Epithelial cell of esophagus (primary cell): ENCODE measurements around a stretch of chr21.

DNA sequence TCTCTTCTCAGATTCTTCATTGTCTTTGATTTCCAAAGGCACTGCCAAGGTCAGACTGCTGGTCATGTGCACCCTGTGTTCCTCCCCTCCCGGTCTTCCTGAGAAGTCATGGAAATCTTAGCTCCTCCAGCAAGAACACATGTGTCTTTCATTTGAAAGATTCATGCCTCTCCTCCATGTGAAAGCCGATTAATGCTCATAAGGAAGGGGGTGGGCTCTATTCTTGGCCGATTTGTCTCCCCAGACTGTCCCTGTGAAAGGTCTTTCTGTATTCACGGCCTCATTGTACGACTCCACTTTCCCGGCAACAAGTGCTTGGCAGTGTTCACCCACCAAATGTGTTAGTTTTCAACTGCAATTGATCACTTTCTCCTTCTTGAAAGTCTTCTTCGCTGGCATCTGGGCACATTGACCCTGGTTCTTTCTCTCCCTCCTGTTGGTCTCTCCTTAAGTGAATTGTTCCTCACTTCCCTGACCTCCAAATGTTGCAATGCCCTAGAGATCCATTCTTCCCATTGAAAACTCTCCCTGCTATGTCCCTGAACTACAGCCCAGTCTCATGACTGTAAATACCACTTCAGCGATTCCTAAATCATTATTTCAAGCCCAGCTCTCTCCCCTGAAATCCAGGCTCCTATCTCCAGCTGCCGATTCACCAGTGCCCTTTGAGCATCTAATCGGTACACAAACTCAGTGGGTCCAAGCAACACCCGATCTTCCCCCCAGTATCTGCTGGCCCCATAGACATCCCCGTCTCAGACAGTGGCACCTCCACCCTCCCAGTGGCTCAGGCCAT, 25.5 kb downstream of the MX2 start:
- RRBS: no CpG with 5 or more reads among the region's 12 CpGs

DNA sequence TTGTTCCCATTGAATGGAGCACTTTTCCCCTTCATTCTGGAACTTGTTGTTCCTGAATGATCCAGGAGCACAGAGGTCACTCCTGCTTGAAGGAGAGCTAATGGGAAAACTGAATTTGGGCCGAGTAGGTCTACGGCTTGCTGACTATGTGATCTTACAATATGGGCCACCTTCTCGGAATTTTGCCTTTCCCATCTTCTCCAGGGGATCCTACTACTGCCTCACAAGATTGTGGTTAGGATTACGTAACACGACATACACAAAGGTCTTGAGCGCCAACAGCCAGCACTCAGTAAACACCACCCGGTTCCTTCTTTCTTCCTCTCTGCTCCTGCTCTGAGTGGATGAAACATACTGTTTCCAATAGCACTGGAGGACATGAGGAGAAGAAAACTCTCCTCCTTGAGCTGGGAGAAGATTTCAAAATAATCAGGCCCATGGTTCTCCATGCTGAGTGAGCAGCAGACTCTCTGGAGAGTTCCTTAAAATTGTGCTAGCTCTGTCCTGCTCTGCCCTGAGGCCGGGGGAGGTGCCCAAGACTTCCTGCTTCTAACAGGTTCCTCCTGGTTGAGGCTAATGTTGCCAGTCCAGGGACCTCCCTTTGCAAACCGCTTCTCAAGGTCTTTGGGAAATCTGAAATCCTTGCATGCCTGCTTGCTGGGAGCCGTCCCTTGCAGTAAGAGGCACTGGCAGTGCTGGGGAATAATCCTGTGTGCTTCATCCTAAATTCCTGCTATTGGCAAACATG, 29.5 kb upstream of the MX1 start:
- RRBS: no CpG with 5 or more reads among the region's 10 CpGs

DNA sequence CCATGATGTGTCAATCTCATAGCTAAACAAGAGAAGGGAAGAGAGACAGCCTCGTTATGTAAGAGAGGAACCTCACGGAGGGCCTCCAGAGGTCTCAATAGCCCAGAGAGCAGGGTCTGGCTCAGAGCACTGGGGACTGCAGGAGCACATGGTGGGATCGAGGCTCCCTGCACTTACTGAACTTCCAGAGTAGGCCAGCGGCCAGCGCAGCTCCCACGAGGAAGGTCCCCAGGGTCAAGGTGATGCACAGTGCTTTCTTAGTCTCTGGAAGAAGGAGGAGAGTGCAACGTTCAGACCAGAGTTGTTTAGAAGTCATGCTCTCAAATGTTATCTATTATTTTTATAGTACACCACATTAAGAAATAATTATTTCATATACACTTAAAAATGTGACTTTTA, 18.6 kb downstream of the TMPRSS2 start:
- RRBS: no CpG with 5 or more reads among the region's 7 CpGs

- RRBS: no CpG with 5 or more reads among the region's 5 CpGs
Measured at GRCh38 chr21:41499808-41500159, 8.2 kb downstream of the TMPRSS2 start.

- RRBS: 2% methylated on average over 9 of the region's 35 CpGs
Measured at GRCh38 chr21:41506958-41507418, 970 bp downstream of the TMPRSS2 start.

DNA sequence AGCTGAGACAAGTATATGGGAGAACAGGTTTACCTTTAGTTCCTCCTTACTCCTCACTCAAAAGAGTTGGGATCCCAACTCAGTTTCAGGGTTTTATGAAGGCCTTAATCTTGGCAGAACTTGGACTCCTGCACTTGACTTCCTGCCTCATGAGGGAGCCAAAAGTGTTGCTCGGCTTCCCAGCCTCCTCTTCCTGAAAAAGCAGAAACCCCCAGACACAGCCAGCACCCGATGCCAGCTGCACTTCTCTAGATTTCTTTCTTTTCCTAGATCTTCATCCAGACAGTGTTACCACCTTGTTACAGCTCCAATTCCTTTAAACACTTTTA, 70.8 kb upstream of the TMPRSS2 start:
- RRBS: no CpG with 5 or more reads among the region's 2 CpGs

- RRBS: no CpG with 5 or more reads among the region's 16 CpGs
Measured at GRCh38 chr21:41612779-41613410, 104.9 kb upstream of the TMPRSS2 start.

DNA sequence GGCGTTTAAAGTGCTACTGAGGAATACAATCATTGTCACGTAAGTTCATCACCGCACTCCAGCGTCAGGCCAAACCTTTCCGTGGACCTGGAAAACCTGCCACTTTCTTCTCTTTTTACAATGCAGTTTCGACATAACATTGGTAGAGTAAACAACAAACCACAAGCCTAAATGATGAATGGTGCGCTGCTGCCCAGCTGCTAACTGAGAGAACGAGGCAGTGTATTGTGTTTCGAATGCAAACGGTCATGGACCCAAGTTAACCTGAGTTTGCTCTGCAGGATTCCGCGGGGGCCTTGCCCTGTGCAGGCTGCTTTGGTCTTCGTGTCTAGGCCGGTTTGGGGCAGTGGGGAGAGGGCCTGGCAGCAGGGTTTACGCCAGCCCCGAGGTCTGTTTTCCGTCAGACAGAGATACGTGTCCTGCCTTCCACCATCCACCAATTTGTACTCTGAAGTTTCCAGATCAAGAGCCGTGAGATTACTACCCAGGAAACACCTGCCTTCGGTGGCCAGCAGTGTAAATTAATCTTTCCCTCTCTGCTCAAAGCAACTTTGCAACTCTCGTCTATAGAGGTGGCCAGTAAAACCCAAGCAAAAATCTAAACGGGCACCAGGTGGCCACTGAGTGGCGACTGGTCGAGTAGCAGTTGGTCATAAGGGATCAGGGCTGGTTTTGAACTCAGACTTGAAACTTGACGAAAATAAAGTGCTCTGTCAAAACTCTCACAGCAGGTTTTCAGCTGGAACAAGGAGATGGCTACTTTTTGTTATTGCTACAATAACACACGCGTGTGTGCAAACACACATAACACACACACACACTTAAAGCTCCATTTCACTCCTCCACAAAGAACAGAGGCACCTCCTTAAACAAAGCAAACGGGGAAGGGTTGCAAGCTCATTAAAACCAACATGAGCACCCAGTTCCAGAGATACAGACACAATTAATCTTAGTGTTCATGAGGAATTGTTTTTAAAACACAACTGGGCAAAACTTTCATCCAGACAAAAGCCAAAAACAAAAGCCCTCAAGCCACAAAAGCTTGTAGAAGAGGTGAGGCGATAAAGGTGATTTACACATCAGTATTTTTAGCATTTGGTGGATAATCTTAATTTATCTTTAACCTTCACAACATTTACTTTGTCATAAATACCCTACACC, 6.5 kb upstream of the PRDM15 start:
- RRBS: no CpG with 5 or more reads among the region's 29 CpGs

GRCh38 chr21:41888290-41889593, 9.6 kb upstream of the PRDM15 start:
- RRBS: 78% methylated on average over 3 of the region's 23 CpGs

DNA sequence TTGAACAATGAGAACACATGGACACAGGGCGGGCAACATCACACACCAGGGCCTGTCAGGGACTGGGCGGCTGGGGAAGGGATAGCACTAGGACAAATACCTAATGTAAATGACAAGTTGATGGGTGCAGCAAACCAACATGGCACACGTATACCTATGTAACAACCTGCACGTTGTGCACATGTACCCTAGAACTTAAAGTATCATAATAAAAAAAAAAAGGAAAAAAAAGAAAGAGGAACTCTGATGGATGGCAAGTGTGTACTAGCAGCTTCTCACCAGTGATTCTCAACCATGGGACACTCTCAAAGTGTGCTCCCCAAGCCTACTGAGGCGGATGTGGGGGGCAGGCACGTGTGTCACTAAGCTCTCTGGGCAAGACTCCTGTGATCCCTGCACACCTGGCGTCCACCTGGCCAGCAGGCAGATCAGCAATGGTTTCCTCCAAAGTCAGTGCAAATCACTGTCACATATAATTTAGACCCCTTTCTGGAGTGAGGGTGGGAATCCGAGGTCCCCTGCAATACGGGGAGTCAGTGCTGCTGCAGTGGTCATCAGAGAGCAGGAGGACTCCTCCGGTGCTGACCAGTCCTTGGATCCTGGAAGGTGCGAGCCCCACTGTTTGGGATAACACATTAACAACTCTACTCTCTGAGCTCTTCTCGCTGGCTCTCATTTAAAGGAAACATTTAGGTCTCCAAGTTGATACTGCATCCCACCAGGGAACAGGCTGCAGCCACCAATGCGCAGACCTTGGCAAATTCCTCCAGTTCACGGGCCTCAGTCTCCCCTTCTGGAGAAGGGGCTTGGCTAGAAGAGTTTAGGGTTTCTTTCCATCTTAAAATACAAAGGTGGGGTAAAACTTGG, 3.7 kb downstream of the C2CD2 start:
- RRBS: no CpG with 5 or more reads among the region's 14 CpGs

- RRBS: no CpG with 5 or more reads among the region's 16 CpGs
Measured at GRCh38 chr21:42040404-42041064, 30.4 kb upstream of the ZBTB21 start.

- RRBS: no CpG with 5 or more reads among the region's 4 CpGs
Measured at GRCh38 chr21:42164809-42165174, 54.1 kb upstream of the ABCG1 start.

- RRBS: no CpG with 5 or more reads among the region's 16 CpGs
Measured at GRCh38 chr21:42232900-42233966, 14.3 kb downstream of the ABCG1 start.

DNA sequence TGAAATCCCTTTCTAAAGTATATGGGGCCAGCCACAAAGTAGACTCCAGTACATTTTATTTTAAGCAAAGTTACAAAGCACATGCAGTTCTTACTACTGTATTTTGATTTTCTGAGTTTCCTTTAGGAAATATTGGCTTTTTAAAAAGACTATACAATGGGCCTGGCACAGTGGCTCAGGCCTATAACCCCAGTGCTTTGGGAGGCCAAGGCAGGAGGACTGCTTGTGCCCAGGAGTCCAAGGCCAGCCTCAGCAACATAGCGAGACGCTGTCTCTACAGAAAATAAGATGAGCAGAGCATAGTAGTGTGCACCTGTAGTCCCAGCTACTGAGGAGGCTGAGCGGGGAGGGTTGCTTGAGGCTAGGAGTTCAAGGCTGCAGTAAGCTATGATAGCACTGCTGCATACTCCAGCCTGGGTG, 23.1 kb downstream of the ABCG1 start:
- RRBS: no CpG with 5 or more reads among the region's 3 CpGs

- RRBS: no CpG with 5 or more reads among the region's 6 CpGs
Measured at GRCh38 chr21:42245822-42246349, 26.9 kb downstream of the ABCG1 start.

DNA sequence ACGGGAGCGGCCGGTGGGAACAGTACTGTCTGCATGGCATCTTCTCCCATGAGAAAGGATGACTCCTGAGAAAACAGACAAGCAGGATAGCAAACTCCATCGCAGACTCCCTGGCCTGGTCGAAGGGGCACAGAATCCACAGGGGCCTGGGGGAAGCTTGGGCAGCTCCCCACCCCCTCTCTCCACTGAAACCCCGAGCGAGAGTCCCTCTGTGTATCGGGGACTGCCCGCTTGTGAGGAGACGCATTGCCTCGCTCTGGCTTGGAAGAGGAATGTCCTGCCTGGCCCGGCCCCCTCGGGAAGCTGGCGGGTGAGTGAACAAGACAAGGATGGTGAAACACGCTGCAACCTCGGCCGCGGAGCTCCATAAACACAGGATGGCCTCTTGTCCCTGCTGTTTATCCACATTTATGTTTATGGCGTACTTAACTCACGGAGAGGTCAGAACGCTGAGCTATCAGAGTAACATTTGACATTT, 42.5 kb downstream of the ABCG1 start:
- RRBS: no CpG with 5 or more reads among the region's 21 CpGs

DNA sequence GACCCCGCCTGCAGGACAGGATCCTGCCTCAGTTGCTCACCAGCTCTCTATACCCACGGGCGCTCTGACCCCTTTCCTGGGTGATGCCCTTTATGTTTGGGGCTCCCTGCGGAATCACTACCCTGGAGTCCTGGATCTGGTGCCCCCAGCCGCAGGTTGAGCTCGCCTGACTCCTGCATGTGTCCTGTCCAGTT, 32.4 kb downstream of the TFF3 start:
- RRBS: no CpG with 5 or more reads among the region's 6 CpGs

DNA sequence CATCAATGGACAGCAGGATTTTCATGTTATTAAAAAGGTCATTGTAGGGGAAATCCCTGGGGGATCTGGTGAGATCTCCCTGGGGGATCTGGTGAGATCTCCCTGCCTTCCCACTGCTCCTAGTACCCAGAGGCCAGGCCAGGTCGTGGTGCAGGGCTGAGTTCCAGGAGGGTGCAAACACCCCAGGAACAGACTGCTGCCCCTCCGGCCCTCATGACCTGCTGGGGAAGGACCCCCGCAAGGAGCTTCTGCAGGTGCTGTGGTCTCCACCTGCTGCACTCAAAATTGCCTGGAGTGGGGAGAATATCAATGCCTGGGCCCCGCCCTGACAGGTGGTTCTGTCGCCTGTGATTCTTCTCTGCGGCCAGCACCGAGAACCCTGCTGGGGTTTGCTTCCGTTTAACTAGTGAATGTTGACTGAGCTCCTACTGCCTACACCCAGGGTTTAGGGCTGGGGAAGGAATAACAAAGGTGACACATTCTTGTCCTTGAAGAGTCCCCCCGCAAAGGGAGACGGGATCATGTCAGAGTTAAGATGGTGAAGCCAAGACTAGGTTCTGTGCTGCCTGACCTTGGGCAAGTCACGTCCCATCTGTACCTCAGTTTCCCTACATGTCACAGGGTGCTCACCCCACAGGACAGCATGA, 2.2 kb upstream of the TFF3 start:
- RRBS: no CpG with 5 or more reads among the region's 11 CpGs

DNA sequence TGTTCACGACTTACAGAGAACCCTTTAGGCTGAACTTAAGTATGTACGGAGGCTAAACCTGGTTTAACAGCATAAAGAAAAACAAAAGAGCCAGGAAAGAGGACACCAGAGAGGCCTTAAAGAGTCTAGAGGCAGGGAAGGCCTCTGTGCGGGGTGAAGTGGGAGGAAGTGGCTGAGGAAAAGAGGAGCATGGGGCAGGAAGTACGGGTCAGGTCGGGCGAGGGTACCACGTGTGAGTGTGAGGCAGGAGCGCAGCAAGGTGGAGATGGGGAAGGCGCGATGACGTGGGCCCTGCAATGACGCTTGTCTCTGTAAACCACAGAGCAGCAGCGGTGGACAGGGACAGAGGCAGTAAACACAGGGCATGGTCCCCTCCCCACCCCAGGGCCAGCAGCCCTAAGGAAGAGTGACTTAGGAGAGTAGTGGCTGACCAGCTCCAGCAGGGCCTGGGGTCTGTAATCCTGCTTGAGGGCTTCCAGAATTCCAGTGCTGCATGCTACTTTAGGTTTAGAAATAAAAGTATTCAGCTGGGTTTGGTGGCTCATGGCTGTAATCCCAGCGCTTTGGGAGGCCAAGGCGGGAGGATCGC, 31.8 kb downstream of the RSPH1 start:
- RRBS: no CpG with 5 or more reads among the region's 16 CpGs

DNA sequence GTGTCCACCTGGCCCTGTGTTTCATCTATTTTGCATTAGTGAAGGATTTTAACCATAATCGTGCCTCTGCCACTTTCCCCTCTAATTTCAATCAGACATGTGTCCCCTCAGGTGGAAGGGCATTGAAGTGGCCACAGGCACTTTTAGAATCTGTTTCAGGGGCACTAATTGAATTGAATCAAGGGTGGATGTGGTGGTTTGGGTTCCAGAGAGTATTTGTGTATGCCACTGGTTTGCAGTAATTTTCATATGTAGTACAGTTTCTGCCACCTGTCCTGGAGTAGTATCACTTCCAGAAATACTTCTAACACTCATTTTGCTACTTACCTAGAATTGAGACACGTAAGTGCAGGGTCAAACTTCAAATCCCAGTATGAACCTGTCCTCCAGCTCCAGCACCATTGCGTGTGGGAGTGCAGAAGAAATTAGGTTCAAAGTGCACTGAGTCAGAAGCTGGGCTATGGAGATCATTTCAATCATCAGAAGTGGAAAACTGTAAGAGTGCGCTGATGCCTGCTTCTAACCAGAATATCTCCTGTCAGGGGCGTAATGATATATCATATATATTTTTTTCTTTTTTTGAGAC, 26.8 kb downstream of the RSPH1 start:
- RRBS: no CpG with 5 or more reads among the region's 5 CpGs